Measurements from ENCODE around the genes NOCT and ELMOD2.

DNA sequence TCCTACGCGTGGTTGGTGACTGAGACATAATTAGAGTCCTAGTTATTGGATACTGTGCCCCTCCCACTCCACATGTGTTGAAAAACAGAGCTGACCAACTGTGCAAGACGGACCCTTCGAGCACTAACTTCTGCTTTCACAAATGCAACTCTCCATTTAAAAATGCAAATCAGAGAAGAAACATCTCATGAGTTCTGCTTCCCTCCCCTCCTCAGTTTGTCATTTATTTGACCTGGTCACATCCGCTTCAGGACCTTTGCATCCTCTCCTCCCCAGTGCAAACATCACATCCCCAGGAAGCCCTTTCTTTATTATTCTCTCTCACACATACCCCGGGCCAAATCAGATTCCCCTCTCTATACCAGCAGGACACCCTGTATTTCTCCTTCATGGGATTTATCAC, 38.1 kb upstream of the NOCT start:
- PRO-cap: no peak
- RAMPAGE, long total RNA, 2 experiments: no peak in any of the 2 experiments

GRCh38 chr4:139015575-139016645, at the start of gene NOCT:
NOCT (plus strand) TSS chr4:139015781.
- PRO-cap: bidirectional peak, plus-strand start at chr4:139015781, minus-strand start at chr4:139015455
- RAMPAGE, long total RNA, 2 experiments: no peak in any of the 2 experiments

DNA sequence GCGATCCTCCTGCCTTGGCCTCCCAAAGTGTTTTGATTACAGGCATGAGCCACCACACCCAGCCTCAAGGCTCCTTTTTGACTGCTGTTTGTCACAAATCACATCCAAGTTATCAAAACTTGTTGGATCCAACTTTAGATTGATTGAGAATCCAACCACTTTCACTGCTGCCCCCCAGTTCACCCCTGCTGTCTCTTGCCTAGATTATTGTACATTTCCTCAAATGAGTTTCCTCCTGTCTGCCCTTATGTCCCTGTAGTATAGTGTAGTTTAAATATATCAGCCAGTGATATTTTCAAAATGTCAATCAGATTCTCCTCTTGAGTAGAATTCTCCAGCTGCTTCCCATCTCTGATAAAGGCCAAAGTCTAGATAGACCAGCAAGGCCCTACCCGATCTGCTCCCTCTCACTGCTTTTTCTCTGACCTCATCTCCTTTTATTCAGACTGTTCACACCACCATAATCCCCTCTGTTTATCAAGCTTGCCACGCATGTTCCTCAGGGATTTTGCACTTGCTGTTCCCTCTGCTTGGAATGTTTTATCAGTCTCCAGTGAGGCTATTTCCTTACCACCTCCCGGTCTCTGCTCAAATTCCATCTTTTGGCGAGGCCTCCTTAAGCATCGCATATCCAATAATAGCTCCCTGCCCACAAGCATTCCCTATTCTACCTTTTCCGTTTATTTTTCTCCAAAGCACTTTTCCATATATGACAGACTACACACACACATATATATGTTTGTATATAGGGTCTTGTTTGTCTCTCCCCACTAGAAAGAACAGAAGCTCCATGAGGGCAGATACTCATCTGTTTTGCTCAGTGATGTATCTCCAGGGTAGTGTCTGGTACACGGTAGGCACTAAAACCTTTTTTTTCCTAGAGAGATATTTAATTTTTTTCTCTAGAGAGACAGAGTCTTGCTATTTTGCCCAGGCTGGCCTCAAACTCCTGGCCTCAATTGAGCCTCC, 20.1 kb downstream of the NOCT start:
- PRO-cap: no peak
- RAMPAGE, long total RNA, 2 experiments: no peak in any of the 2 experiments

GRCh38 chr4:139099163-139099837, 77.7 kb downstream of the ELF2 start:
- PRO-cap: no peak
- RAMPAGE, long total RNA, 2 experiments: no peak in any of the 2 experiments

- PRO-cap: bidirectional peak, plus-strand start at chr4:139177392, minus-strand start at chr4:139177218
- RAMPAGE, long total RNA, 2 experiments: no peak in any of the 2 experiments
Measured at GRCh38 chr4:139177293-139177749, 303 bp upstream of the ELF2 start.

GRCh38 chr4:139336520-139337298, 34.4 kb upstream of the NDUFC1 start:
- PRO-cap: no peak
- RAMPAGE, long total RNA, 2 experiments: no peak in any of the 2 experiments

GRCh38 chr4:139359563-139360079, 57.3 kb upstream of the NDUFC1 start:
- PRO-cap: no peak
- RAMPAGE, long total RNA, 2 experiments: no peak in any of the 2 experiments

GRCh38 chr4:139463537-139464222, 9.8 kb downstream of the RAB33B start:
- PRO-cap: no peak
- RAMPAGE, long total RNA, 2 experiments: no peak in any of the 2 experiments

- PRO-cap: no peak
- RAMPAGE, long total RNA, 2 experiments: no peak in any of the 2 experiments
Measured at GRCh38 chr4:139535833-139536279, 20.2 kb downstream of the SETD7 start.

DNA sequence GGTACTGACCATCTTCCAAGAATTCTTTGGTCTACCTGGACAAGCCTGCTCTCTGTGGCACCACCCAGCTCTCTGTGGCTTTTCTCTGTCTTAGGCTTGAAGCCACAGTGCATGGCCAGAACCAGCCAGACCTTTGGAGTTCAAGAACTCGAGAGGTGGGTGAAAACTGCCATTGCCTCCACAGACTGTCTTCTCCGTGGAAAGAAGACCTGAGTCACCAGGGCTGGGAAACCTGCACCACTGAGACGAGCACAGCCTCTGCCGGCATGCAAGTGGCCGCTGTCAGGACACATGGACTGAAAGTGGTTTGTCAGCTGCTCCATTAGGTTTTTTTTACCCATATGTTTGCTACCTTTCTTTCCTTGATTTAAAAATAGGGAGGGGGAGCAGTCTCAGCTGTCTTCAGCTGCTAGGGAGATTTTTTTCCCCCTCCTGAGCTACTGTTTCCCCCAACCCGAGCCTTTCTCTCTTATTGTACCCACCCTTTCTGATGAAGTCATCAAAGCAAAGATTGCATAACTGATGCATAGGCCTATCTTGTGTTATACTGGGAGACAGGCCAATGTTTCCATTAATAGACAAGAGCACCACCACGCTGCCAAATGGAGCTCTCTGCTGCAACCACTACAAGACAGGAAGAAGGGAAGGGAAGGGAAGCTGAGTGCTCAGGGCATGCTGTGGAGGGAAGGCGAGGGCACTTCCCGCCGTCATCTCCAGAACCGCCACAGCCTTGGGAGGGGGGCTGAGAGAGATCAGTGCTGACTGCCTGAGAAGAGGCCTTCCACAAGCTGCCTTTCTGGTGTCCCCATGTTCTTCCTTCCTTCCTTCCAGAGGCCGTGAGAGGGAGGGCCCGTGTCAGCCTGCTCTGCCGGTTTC, 74.7 kb downstream of the MGST2 start:
- PRO-cap: bidirectional peak, plus-strand start at position 601 of the sequence, minus-strand start at position 298 of the sequence
- RAMPAGE, long total RNA, 2 experiments: no peak in any of the 2 experiments

DNA sequence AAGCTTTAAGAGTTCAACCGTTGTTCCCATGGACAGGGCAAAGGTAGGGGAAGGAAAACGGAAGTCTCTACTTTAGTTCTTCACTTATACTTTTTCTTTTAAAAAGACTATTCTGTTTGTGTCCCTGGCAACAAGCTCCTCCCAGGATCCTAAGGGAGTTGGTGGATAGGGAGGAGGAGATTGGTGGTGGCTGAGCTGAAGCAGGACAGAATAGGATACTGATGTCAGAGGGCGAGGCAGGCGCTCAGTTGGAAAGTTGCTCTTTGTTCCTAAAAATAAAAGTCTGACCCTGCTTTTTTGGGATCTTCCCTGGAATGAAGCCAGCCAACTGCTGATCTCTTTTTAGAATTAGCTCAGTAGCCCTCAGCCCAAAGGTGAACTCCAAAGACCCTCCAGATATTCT, 104.7 kb downstream of the MGST2 start:
- PRO-cap: no peak
- RAMPAGE, long total RNA, 2 experiments: no peak in any of the 2 experiments

DNA sequence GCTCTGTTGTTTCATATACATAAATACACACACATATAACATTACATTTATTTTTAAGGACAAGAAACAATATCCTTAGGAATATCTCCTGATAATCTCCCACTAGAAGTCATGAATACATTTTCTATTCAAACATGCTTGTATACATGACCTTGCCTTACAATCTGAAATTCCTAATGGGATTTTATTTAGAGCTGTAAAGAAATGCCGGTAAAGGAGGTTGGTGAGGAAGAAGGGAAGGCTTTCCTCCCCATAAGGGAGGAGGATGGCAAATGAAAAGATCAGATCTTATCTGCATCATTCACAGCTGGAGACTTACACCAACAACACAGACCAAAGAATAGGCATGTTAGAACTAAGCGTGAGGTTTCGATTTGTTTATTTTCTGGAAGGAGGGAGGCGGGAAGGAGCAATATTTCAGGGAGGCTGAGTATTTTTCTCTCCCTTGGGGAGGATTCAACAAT, 235.8 kb downstream of the MGST2 start:
- PRO-cap: unidirectional peak, plus-strand start at position 381 of the sequence
- RAMPAGE, long total RNA, 2 experiments: no peak in any of the 2 experiments

DNA sequence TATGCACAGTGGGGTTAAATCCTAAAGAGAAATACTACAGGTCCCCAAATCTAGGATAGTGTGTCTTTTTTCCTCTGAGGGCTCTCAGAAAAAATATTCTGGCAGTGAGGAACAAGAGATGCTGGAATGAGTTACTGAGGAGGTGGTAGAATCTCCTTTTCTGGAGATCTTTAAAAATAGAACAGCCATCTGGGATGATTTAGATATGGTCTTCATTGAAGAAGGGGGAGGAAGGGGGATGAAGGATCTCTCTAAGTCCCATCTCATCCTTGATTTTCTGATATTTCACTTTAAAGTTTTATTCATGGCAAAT, 235.0 kb downstream of the MAML3 start:
- PRO-cap: no peak
- RAMPAGE, long total RNA, 2 experiments: no peak in any of the 2 experiments

- PRO-cap: no peak
- RAMPAGE, long total RNA, 2 experiments: start-site peak on the minus strand in 1 of 2 experiments, at chr4:139988931-139989302 at its widest, 7 reads per replicate
Measured at GRCh38 chr4:139988827-139989202, 165.2 kb downstream of the MAML3 start.

DNA sequence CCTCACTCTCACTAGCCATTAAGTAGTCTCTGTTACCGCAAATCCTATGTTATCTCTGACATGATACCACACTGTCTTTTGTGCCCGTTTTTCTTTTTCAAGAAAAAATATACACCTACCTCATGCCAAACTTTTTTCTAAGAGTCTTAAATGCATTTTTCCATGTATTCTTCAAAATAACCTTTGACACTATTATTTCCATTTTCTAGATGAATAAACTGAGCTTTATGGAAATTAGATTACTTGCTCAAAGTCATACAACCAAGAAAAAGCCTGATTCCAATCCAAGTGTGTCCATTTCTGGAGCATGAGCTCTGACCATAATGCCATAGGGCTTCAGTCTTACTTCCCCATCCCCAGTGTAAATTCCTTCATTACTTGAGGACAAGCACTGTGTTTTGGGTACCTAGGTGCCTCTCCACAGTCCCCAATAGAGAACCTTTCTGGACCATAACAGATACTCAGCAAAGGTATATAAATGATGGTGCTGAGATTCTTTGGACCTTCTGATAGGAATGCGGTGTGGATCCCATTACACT, 140.5 kb downstream of the MAML3 start:
- PRO-cap: no peak
- RAMPAGE, long total RNA, 2 experiments: start-site peak on the minus strand in 1 of 2 experiments, centred at position 341 of the sequence, 15 reads per replicate

DNA sequence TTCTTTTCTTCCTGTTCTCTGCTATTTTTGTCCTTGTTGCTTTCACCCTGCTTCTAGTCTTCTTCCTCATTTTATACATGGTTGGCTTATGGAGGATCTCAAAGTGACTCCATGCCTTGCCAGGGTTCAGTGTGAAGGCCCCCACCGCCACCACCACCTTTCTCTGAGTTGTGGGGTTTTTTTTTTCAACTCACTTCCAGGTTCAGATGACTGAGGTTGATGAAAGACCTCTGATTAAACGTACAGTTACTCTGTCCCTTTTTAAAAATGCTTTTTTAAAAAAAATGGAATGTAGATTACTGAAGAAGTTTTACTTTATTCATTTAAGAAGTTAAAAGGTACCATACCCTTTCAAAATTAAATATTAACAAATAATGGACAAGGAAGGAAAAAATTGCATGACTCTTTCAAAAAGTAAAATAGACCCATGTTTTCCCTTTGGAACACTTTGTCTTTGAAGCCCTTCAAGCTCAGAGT, 96.2 kb downstream of the MAML3 start:
- PRO-cap: no peak
- RAMPAGE, long total RNA, 2 experiments: no peak in any of the 2 experiments

DNA sequence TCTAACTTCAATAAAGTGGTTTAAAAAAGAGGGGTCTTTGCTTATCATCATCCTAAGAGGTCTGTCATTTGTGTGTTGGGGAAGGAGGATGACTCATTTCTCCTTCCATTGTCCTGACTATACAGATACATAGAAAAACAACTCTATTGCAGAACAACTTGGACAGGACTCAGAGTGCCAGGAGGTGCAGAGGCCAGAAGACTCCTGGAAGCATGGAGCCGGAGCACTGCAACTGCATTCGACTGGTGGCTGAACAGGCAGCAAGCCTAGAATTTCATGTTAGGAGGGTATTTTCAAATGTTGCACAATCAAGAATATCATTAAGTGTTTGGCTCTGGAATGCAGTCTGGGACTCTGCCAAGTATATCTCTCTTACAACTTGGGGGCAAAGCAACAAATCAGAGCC, 35.0 kb upstream of the MAML3 start:
- PRO-cap: no peak
- RAMPAGE, long total RNA, 2 experiments: no peak in any of the 2 experiments

GRCh38 chr4:140237407-140238268, 83.7 kb upstream of the MAML3 start:
- PRO-cap: no peak
- RAMPAGE, long total RNA, 2 experiments: no peak in any of the 2 experiments

- PRO-cap: no peak
- RAMPAGE, long total RNA, 2 experiments: no peak in any of the 2 experiments
Measured at GRCh38 chr4:140268249-140268957, 105.0 kb upstream of the SCOC start.

DNA sequence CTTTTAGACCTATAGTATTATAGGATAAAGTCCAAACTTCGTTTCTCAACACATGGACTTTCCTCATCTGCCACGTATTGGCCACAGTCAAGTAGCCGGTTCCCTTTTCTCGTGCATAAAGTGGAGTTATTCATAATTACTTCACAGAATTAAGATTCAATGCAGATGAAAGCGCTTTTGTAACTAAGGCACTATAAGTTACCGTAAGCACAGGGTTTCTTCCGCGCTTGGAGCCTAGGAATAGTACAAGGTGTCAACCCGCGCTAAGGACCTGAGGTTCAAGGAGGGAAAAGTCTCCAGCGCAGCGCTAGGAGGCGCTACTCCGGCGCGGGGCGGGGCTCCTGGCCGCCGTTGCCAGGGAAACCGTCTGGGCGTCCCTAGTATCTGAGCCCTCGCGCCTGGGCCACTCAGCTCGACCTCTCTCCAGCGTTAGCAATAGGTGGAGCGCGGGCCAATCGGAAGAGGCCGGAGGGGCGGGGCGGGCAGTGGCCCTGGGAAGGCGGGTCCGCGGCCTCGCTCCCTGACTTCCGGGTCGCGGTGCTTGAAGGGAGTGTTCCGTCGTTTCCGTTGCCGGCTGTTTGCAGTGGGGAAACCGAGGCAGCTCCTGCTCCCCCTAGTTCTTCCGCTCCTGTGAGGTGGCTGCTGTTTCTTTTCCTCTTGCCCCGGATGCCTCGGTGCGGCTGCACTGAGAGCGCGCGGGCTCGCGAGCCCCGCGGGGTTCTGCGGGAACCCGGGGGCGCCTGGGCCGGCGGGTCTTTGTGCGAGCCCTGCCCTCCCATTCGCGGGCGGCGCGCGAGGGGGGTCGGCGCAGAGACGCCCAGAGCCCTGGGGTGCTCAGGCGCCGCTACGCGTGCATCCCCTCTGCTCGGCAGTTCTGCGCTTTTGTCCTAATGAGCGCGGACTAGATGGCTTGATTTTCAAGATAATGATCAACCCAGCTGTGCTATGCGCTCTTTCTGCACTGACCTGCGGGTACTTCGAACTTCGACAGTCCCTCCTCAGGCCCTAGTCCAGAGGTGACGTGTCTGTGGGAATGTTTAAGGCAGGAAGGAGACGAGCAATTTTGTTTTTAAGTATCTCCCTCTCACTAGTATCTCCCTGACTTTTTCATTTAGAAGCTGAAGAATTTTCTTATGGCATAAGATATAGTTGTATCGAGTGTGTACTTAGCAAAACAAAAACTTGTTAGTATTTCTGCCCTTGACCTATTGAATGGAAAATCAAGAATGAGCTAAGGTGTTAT, at the start of gene ELMOD2:
TSS of gene ELMOD2 (plus strand) at position 523 of the 1,243 bp plus-strand sequence.
- PRO-cap: unidirectional peak, plus-strand start at position 470 of the sequence; unidirectional peak, plus-strand start at position 523 of the sequence
- RAMPAGE, long total RNA, 2 experiments: start-site peak on the plus strand in 2 of 2 experiments, centred at position 533 of the sequence, 296 to 347 reads per replicate

Measured in lower leg skin (tissue), 2 donors.